Subcutaneous preadipocyte (primary cell): ENCODE measurements around the gene FBXL2.

DNA sequence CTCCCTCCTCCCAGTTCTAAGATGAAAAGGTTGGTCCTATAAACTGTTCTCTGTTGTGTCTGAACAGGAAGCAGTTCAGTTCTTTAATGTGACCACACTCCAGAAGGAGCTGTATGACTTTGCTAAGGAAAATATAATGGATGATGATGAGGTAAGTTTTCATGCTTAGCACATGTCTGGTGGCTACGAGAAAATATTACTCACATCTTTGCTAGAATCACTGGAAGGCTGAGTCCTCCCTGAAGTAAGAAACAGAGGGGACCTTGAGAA lies 20.2 kb downstream of the CRTAP start:
- CAGE, long polyA plus RNA: no peak

- CAGE, long polyA plus RNA: no peak
Measured at GRCh38 chr3:33276993-33278240, at the start of gene FBXL2. Gene FBXL2 (plus strand): TSS chr3:33277442.

GRCh38 chr3:33439311-33439728 lies 885 bp downstream of the UBP1 start:
- CAGE, long polyA plus RNA: no peak

DNA sequence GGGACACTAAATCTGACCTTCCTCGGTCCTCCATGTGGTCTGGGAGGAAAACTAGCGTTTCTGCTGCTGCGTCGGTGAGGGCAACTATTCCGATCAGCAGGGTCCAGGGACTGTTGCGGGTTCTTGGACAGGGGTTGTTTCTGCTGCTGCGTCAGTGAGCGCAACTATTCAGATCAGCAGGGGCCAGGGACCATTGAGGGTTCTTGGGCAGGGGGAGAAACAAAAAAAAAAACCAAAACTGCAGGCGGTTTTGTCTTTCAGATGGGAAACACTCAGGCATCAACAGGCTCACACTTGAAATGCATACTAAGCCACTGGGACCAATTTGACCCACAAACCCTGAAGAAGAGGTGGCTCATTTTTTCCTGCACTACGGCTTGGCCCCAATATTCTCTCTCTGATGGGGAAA lies 7.9 kb upstream of the UBP1 start:
- CAGE, long polyA plus RNA: no peak

DNA sequence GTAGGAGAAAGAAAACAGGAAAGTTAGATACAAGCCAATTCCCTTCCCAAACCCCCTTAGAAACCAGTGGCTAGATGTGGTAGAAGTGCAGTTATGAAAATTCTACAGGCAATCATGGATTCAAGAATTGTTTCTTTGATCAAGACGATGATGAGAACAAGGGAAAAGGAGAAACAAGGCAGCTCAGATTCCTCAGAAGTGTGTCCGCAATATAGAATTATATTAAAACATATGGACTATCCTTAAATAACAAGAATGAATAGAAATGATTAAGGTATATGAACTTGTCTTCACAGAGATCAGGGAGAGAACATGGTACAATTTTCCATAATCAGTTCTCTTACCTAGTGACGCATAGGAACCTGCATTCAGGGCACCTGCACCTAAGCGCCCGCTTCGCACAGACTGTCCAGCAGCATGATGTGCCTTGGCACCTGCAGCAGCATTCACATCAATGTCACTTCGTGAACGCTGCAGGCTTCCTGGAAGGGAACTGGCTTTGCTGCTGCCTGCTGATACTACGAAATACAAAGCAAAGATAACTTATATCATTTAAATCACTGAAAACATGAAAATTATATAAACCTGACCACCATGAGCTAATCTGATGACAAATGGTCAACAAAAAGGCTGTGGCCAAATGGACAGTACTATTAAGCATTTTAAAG lies 115.3 kb downstream of the CLASP2 start:
- CAGE, long polyA plus RNA: no peak

GRCh38 chr3:33658574-33659912 lies 59.0 kb downstream of the CLASP2 start:
- CAGE, long polyA plus RNA: no peak

GRCh38 chr3:33798720-33799599 lies 530 bp downstream of the PDCD6IP start:
- CAGE, long polyA plus RNA: no peak

DNA sequence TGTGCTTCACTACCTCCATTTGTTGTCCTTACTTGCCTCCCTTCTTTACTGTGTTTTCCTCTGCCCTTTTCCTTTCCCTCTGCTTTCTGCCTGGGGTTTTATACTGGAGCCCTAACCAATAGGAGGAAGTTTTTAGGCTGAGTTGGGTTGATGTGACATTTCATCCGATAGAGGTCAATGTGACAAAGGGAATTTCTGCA lies 153.1 kb upstream of the ARPP21 start:
- CAGE, long polyA plus RNA: no peak

GRCh38 chr3:36380798-36381169 lies 480 bp downstream of the STAC start:
- CAGE, long polyA plus RNA: no peak

DNA sequence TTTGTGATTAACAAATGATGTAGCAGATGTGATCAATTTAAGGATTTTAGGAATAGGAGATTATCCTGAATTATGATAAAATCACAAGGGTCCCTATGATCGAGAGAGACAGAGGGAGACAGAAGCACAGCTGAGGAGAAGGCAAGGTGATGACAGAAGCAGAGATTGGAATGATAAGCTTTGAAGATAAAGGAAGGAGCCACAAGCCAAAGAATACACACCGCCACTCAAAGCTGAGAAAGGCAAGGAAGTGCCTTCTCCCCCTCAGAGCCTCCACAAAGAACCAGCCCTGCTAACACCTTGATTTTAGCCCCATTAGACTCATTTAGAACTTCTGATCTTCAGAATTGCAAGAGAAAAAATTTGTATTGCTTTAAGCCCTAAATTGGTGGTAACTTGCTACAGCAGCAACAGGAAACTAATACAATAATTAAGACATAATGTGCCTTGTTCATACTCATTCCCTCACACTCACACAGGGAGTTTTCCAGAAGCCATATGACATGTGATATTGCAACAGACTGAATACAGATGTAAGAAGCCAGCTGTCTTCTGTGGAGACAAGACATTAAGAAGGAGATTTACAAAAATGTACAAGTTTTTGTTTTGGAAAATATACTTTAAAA lies 38.2 kb downstream of the TRANK1 start:
- CAGE, long polyA plus RNA: no peak

DNA sequence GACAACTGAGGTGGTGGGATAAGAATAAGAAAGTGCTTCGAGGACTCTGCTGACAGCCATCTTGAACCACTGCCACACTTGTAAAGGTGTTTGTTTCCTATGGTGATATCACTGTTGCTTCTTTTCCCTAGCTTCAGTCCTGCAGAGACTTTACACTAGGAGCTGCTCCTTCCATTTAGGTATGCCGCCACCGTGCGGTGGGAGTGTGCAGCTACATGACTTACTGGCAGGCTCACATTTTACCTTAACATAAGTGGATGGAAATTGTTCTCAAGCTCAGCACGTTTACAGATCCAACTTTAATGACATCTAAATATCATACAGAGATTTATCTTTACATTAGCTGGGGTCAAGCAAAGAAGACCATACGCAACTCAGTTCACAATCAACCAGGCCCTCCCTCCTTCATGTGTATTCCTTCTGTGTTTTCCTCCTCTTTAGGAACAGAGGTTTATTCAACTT lies 13.9 kb upstream of the TRANK1 start:
- CAGE, long polyA plus RNA: no peak

DNA sequence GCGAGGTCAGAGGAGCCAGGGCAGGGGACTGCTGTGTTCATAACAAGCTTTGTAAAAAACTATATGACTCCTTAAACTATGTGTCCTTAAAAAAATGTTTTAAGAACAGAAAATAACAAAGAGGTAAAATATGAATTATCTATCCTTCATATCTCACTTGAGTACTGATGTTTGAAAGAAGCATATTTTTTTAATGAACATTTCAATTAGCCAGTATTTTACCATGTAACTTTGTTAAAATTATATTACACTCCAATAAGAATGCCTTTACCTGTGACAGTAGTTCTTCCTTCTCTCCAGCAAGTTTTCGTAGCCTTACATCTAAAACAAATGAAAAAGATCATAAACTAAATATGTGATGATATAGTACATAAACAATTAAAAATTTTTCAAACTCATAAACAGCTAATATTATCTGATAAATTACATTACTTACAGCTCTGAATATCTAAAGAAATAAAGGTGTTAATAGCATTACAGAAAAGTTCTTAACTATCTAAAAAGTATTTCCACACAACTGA lies 70.2 kb downstream of the MLH1 start:
- CAGE, long polyA plus RNA: no peak

DNA sequence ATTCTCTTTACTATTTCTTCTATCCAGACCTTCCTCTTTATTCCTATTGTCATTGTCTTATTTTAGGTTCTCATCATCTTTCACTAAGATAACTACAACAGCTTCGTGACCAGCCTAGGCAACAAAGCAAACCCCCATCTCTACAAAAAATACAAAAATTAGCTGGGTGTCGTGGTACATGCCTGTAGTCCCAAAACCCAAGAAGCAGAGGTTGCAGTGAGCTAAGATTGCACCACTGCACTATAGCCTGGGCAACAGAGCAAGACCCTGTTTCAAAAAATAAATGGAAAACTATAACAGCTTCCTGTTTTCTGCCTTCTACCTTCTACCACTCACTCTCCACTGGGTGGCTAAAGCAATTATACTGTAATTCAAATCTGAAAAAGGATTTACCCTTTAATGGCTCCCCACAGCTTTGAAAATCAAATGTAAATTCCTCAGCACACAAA lies 33.5 kb downstream of the LRRFIP2 start:
- CAGE, long polyA plus RNA: no peak

GRCh38 chr3:37228711-37229118 lies 14.4 kb upstream of the GOLGA4 start:
- CAGE, long polyA plus RNA: no peak

- CAGE, long polyA plus RNA: no peak
Measured at GRCh38 chr3:37275471-37275686, 32.3 kb downstream of the GOLGA4 start.

- CAGE, long polyA plus RNA: no peak
Measured at GRCh38 chr3:37301942-37302474, 58.9 kb downstream of the GOLGA4 start.

DNA sequence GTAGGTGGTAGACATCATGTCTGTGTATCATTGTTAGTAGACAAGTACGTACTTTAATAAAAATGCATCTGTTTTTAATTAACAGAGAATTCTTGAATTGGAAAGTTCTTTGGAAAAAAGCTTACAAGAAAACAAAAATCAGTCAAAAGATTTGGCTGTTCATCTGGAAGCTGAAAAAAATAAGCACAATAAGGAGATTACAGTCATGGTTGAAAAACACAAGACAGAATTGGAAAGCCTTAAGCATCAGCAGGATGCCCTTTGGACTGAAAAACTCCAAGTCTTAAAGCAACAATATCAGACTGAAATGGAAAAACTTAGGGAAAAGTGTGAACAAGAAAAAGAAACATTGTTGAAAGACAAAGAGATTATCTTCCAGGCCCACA lies 80.4 kb downstream of the GOLGA4 start:
- CAGE, long polyA plus RNA: no peak

GRCh38 chr3:37341441-37341944 lies 98.4 kb downstream of the GOLGA4 start:
- CAGE, long polyA plus RNA: no peak

GRCh38 chr3:37601523-37602384 lies 149.8 kb downstream of the ITGA9 start:
- CAGE, long polyA plus RNA: no peak

DNA sequence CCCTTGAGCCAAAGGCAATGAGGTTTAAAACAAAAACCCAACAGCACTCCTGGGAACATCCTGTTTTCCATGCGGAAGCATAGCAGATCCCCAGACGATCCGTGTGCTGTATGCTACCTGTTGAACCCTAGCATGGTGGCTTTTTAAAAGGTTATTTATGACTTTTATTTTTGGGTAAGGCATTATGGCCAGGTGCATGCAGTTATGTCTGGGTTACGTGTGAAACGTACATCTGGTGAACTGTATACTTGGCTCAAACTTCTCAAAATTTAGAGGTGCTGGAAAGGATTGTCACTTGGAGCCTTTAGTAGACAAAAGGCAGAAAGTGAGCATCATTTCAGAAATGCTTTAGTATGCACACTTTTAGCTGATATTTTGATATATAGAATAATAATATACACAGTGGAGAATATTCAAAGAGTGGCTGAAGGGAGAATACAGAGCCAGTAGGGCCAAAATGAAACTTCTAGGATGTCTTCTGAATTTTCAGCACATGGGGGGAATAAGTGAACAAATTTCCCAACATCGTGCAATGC lies 39.0 kb upstream of the CTDSPL start:
- CAGE, long polyA plus RNA: no peak